ENCODE measurements around a stretch of chr7.

DNA sequence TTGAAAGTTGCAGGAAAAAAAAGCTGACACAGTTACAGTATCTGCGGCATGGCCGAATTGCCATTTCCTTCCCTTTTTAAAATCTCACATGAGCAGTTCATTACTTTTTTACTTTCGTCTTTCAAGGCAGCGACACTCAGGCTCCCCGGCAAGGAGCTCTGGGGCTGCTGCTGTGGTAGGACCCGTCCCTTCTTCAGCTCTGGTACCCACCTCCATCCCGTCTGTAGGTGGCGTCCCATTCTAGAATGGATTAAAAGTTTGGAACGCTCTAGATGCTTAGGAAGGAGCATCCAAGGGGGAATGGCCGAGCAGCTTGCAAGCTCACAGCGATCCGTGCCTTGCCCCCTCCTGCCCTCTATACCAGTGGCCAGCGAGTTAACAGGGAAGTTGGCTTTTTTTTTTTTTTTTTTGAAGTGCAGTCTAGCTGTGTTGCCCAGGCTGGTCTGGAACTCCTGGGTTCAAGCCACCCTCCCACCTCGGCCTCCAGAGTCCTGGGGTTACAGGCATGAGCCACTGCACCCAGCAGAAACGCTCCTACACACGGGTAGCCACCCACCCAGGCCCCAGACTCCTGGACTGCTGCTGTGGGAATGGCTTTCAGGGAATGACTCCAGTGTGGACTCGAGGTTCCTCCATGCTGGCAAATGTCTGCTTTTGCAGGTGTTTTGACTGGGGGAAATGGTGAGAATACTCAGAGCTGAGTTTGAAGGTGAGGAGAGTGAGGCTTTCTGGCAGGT, 22.7 kb upstream of the TTYH3 start:
- PRO-cap = no peak

DNA sequence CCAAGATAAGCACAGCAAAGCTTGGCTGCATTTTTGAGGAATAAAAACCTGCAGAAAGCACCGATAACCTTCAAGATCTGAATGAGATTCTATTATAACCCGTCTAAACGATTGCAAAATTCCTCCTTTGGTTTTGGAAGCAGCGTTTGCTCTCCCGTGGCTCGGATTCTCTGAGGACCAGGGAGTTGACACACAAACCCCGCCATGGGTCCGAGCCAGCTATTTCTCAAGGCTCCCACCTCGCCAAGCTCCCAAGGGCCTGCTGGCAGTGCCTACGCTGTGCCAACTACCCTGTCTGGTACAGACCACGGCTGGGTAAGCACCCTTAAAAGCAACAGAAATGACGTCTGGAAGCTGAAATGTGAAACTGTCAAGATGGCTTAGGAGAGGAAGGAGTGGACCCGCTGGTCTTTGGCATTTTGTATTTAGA, 17.6 kb upstream of the TTYH3 start:
- PRO-cap = no peak

DNA sequence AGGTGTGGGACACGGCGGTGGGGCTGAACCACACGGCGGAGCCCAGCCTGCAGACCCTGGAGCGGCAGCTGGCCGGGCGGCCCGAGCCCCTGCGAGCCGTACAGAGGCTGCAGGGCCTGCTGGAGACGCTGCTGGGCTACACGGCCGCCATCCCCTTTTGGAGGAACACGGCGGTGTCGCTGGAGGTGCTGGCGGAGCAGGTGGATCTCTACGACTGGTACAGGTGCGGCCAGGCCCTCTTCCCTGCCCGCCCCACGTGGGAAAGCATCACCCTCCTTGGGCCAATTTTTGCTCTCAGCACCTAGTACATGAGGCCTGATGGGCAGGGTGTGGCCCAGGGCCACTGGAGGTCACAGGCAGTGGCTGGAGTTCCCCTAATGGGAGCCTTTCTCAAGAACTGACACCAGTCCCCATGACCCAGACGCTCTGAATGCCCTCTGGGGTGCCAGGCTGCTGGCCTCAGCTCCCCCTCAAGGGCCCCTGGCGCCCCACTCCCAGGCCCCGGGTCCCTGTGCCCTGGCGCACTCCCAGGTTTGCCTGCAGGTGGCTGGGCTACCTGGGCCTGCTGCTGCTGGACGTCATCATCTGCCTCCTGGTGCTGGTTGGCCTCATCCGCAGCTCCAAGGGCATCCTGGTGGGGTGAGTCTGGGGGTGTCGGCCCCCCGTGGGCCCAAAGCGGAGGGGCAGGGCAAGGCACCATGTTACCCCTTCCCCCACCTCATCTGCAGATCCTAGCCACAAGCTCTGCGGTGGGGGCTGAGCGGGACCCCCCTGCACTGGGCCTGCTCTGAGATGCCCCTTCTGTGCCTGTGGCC, 15.8 kb downstream of the TTYH3 start:
- PRO-cap = no peak

- PRO-cap = no peak
These were observed 19.7 kb downstream of the TTYH3 start for GRCh38 chr7:2651347-2652096.

GRCh38 chr7:2658863-2659296, 27.1 kb downstream of the TTYH3 start:
- PRO-cap = no peak

GRCh38 chr7:2715590-2715988, 27.6 kb downstream of the AMZ1 start:
- PRO-cap = no peak

DNA sequence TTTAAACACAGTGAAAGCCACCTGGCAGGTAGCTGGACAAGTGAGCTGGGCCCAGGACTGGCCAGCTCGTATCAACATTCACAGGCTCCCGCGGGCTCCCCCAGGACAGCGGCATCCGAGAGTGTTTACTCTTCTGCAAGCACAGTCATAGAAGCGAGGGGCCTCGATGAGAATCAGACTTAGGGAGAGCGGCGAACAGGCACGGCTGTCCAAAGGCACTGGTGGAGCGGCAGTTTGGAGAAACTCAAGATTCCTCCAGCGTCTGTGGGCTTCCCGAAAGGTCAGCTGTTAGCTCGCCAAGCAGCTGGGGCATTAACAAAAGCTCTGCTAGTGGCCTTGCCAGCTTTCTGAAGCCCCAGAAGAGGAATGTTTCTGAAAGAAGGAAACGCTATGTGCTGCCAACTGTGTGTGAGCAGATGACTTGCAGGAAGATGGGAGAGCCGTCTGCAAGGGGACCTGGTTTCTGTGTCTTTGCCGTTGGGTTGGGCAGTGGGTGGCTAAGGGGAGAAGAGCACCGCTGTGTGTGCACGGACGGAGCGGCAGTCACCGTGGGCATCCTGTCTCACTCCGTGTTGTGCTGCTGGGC, 41.9 kb downstream of the AMZ1 start:
- PRO-cap = no peak

DNA sequence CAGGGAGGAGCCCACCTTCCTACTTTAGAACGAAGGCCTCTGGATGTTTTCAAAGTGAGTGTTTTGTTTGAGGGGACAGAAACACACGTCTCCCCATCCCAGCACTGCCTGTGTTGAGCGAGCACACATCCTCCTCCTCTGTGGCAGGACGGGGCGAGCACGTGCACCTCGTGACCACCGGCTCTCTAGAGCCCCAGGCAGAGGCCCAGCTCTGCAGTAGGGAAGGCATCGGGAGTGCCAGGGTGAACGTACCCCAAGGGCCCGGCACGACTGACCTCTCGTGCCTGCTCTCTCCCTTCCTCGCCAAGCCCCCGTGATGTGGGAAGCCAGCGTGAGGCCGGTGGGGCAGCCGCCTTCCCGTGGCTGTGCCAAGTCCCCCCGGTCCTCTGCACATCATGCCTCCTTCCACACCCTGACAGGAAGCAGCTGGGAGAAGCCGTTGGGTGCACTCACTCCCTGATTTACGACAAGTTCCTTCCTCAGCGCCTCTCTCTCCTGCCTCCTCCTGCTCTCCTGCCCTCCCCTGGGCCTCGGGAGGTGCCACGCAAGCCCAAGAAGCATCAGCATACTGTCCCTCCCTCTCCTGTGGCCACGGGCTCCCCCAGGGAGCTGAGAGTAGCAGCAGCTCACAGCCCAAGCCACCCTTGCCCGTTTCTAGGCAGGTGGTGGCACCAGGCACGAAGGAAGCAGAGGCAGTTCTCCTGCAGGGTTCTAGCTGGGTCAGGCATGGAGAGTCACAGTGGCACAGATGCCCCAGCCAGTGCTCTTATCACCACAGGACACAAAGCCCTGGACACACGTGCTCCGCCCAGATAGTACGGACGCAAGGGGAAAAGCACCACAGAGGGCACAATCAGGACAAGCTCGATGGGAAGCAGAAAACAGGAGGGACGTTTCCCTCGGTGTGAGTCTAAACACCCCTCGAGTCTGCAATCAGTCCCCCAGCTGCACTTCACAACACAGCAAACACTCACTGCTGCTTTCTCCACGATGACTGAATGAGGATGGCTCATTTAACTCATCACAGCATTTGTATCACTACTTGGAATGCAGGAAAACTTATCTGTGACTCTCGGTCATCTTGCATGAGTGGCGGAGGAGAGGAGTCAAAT, 47.0 kb downstream of the AMZ1 start:
- PRO-cap = no peak

DNA sequence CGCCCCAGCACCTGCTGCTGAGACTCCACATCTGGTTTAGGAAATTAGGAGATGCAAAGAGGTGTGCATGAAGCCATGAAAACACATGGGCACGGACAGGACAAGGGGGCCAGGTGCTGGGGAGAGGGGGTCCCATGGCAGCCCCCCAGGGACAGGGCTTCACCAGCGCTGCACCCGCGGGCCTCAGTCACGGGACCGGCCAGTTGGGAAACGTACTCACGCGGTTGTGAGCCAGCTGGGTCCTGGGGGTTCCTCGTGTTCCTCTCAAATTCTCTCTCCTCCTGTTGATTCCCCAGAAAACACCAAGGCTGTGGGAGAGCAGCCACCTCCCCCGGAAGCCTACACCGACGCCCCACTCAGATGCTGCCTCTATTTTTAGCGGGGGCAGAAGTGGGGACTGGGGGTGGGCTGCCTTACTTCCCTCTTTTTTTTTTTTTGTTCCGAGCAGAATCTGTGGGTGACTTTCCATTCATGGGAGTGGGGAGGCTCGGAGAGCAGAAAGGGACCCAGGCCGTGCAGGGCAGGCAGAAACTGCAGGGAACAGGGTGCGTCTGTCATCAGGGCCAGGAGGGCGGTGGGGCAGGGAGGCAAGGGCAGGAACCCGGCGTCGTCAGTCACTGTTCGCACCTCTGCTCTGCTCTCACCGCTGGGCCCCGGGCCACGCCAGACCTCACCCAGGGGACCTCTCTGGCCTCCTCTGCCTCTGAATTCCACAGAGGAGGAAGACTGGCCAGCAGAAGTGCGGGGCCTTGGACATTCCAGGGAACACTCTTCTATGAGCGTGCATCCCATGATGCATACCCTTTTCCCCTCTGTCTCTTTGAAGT, 63.2 kb downstream of the CARD11 start:
- PRO-cap = no peak

GRCh38 chr7:3117876-3118286, 74.2 kb upstream of the CARD11 start:
- PRO-cap = no peak

DNA sequence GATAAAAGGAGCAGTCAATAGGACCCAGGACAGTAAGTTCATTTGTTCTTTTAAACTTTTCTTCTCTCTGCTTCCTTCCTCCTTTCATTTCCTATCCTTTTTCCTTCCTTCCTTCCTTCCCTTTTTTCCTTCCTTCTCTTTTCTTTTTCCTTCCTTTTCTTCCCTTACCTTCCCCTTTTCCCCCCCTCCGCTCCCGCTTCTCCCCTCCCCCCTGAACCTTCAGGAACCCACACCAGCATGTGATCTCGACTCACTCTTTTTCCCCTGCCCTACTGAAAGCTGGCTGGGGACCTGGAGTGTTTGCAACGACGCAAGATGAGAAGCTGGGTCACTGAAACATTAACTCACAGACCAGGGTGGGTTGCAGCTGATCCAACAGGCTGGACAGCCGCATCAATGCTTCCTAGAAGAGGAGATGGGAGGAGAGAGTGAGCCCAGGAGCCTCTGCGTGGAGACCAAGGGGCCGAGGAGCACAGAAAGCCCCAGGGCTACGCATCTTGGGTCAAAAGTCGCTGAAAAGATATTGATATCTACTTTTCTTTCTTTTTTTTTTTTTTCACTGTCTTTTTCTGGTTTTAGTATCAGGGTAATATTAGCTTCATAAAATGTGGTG, 103.3 kb upstream of the SDK1 start:
- PRO-cap = no peak

GRCh38 chr7:3337537-3338054, 36.5 kb downstream of the SDK1 start:
- PRO-cap = no peak

- PRO-cap = no peak
These were observed 217.7 kb downstream of the SDK1 start for GRCh38 chr7:3518745-3519187.

DNA sequence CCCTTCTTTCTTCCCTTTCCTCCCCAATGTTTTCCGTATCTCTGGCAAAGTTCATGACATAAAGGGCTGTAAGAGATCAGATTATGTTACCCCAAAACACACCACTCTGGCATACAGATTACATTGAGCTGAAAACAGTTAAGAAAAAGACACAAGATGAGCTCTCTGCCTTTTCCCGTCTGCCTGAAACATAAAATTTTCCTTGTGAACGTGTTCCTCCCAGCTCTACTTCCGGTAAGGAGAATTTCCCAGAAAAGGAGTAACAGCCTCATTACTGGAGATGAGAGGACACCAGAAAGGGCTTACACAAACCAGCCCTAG, 441.1 kb downstream of the SDK1 start:
- PRO-cap = no peak

GRCh38 chr7:4612934-4613883, 68.9 kb upstream of the FOXK1 start:
- PRO-cap = no peak

DNA sequence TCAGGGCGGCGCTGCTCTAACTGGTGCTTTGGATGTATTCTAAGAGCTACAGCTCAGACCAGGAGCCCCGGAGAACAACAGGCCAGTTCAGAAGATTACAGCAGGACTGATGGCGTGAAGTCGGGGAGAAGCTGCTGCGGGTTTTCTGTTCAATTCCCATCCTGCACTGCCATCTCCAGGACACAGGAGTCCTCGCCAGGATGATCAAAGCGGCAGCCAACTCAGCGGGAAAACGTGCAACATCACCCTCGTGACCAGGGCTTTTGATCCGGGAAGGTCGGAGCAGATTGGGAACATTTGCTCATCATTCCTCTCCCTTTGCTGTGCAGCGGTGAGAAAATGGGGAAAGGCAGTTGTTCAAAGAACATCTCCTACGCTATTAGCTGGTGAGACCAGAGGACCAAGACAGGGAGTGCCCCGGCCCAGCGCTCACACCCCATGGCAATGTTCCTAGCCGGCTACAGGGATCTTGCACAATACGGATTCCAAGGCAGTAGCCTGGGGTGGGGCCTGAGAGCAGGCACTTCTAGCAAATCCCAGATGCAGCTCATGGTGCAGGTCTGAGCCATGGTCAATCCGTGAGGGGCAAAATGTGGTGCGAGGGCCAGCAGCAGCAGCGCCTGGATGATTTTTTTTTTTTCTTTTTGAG, 50.3 kb upstream of the FOXK1 start:
- PRO-cap = no peak

DNA sequence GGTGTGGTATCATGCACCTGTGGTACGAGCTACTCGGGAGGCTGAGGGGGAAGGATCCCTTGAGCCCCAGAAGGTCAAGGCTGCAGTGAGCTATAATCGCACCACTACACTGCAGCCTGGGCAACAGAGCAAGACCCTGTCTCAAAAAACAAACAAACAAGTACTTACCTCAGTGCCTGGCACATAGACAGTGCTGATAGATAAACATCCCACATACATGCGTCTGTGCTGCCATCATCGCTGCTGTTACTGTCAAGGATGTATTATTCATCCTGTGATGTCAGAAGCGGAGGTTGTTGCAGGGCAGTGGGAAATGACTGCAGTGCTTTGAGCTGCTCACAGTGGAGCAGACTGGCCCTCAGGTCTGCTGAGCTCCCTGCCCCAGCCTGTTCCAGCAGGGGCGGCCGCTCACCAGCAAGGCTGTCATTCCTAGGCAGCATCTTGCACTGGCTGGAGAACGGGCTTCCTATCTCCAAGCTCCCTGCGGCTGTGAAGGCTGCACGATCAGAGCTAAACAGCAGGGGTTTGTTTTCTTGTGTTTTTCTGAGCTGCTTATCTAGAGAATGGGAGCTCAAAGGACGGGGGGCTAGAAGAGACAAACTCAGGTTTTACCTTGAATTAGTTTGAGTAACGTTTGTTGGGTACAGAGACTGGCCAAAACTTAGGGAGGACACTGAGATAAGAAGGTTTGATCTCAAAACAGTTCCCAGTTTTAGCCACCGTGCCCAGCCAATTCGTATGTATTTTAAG, 18.8 kb downstream of the FOXK1 start:
- PRO-cap = no peak

DNA sequence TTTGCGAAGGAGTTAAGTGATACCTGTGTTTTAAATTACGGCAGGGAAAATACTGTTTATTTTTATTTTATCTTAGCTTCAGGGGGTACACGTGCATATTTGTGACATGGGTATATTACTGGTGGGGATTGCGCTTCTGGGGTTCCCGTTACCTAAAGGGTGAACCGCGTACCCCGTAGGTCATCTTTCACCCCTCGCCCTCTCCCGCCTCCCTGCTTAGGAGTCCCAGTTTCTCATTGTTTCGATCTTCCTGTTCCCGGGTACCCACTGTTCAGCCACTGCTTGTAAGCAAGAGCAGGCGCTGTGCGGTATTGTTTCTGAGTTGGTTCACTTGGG, 31.3 kb upstream of the AP5Z1 start:
- PRO-cap = no peak

DNA sequence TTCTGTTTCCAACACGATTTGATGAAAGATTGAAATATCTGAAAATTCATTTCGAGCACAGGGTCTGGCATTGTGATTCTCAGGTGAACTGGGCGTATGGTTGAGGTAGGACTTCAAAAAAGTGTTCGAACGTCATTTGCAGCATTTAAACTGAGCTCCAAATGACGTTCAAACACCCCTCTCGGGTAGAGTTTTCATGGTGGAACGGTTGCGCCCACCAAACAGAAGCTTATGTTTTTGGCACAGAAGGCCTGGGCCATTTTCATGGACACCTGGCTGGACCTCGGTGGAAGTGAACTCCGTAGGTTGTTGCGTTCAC, 17.0 kb upstream of the AP5Z1 start:
- PRO-cap = no peak

GRCh38 chr7:4777874-4778722, 2.7 kb downstream of the AP5Z1 start:
- PRO-cap = no peak